Rectum (tissue), 1 donor: Measurements from ENCODE around the gene TFAP2D.

DNA sequence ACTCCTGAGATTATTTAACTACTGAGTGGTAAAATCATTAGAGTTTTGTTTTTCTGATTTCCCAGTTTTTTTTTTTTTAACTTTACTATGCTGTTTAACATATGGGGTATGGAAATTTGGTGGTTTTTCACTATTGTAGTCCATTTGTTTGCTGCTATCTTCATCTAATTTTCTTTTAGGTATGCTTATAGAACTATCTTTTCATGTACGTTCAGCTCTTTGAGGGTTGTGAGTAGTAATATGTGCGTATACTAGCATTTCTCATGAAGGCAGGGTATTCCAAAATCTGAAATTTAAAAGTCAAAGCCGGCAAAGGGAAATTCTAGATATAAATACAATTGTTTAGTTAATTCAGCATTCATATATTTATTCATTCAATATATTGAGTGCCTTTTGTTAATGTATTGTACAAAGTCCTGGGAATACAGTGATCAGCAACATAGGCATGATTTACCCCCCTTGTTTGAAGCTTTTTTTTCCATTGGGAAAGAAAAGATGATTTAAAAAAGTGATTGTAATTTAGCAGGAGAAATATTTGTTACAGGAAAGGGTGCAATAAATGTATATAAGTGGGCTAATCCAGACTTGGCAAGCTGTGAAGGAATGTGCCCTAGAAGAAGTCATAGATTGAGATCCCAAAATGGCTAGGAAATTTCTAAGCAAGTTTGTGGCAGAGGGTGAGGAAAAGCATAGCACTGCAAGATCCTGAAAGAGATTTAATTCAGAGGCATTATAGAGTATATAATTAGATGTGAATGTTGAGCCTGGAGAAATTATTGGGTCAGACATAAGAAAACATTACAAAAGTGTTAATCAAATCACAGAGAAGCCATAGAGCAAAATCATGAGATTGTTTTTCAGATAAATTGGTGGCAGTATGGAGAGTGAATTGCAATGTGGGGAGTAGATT, 89.7 kb downstream of the CD2AP start:
- PRO-cap = no peak

- PRO-cap = no peak
These were observed 101.5 kb upstream of the ADGRF4 start for GRCh38 chr6:47596864-47597261.

GRCh38 chr6:48715271-48715681, 604.3 kb upstream of the PTCHD4 start:
- PRO-cap = no peak

DNA sequence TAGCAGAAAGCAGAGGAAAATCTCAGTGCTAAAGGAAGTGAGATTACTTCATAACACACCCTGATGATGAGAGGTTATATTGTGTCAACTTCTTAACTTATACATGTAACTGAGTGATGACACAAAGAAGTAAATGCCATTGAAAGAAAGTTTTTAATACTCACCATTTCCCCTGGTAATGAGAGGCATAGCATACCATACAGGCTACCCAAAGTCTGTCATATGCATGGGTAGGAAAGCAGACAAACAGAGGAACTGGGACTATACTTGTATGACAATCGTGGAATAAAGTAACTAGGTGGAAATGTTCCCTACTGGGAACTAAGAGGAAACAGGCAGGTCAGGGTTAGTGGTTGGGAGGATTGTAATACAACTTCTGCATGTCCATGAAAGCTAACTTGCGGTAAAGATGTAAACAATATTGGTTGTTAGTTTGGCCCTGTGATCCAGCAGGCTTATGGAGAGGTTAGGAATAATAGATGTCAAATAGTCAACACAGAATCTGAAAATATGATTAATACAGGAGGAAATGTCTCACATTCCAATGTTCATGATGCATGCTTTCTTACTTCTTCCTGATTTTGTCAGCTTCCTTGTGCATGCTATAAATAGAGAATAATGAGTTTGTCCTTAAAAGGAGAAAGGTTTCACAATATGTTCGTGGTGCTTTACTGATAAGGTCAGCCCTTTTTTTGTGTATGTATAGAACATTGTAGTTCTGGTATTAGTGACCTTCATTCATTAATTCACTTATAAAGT, 136.9 kb downstream of the MMUT start:
- PRO-cap = no peak

GRCh38 chr6:49764458-49765069, 20.4 kb upstream of the CRISP3 start:
- PRO-cap = no peak

DNA sequence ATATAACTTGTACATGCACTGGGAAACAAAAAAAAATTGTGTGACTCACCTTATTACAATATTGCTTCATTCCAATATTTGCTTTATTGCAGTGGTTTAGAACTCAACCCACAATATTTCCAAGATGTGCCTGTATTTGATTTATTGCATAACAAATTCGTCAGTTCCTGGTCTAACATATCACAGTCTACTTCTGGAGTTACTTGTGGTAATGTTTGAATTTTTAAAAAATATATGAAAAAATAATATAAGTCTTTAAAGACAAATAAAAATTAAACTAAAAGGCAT, 42.0 kb upstream of the DEFB112 start:
- PRO-cap = no peak

DNA sequence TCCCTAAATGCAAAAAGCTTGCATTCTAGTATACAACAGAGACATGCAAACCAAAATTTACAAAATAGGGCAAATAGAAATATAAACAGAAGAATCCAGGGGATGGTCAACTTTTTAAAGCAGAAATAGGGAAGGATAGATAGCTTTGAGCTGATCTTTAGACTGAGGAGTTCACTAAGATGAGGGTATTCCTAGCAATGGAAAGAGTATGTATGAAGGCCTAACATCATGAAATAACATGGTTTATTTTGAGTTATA, 296.1 kb upstream of the TFAP2D start:
- PRO-cap = unidirectional peak, plus-strand start at position 91 of the sequence

DNA sequence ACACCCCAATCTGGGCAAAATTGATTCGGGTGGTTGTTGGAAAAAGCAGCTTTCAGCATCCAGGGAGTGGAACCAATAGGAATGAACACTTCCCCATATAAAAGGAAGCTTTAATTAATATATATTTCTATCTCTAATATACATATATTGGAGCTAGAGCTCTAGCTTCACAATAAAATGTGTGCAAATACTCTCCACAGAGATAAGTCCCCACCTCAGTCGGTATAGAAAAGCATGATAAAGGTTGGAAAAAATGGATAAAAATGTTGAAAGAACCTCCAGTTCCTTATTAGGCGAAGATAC, at the start of gene TFAP2D:
Gene TFAP2D (plus strand): TSS at position 152 of the 303 bp plus-strand sequence.
- PRO-cap = no peak

- PRO-cap = no peak
These were observed 592.4 kb downstream of the PKHD1 start for GRCh38 chr6:51494847-51495675.

DNA sequence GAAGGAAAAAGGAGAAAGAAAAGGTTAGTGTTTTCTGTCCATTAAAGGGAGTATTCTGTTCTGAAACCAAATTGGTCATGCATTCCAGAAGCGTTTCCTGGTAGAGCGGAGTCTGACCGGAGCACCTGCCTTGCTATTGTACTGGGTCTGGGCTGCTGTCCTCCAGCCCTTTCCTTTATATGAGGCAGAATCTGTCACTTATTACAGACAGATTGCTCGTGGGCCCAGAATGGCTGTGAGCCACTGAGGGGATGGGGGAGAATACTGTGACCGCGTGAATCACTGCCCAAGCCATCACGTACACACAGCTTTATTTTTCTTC, 573.5 kb downstream of the PKHD1 start:
- PRO-cap = no peak

- PRO-cap = no peak
These were observed 20.8 kb upstream of the MCM3 start for GRCh38 chr6:52305369-52305728.

DNA sequence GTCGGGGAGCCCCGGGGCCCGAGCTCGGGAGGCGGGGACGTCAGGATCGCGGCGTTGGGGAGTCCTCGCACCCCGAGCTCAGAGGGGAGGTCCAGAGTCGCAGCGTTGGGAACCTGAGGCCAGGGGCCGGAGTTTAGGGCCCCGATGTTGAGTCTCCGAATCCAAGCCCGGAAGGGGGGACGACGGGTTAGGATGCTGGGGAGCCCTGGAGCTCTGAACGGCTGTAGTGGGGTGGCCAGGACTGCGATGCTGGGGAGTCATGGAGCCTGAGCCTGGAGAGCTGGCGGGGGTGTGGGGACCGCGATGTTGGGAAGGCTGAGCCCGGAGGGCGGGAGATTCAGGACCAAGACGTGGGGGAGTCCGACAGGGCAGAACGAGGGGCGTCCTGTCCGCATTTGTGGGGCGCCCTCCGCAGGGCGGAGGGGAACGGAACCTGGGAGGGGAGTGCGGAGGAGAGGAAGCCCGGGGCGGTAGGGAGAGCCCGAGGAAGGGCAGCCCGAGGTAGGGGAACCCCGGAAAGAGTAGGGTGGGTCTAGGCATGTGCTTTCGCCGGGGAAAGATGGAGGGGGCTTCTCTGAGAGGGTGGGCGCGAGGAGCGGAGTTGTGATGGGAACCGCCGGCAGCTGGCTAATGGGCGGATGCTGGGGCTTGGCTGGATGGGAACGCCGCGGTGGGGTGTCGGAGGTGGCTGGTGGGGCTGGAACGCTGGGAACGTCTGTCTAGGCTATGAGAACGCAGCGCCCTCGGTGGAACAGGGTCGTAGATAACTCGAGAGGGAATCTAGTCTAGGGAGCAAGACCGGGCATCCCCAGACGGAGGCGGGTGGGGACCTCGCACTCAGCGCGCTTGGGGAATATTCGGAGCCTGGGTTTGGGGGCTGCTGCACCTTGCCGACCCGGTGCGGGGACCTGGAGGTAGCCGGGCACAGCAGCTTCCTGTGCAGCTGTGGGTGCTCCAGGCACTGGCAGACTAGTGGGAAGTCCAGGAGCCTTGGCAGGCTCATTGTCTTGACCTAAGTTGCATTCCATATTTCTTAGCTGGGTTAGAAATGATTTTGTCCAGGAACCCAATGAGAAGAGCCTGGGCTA, 699 bp downstream of the PAQR8 start:
- PRO-cap = bidirectional peak, plus-strand start at position 811 of the sequence, minus-strand start at position 690 of the sequence

GRCh38 chr6:52393587-52394899, 26.1 kb upstream of the EFHC1 start:
- PRO-cap = no peak

- PRO-cap = no peak
These were observed 77.5 kb downstream of the EFHC1 start for GRCh38 chr6:52497399-52498353.

DNA sequence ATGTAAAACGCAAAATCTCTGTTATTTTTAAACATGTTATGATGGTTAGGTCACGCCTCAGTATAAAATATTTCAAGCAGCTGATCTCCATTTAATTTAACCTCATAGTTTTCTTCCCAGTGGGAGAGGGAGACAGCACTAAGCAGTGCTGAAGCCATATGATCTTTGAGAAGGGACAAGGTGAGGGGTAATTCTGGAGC, 21.0 kb downstream of the TRAM2 start:
- PRO-cap = no peak

GRCh38 chr6:52579071-52579618, 2.3 kb upstream of the TRAM2 start:
- PRO-cap = no peak

GRCh38 chr6:52598001-52598955, 21.4 kb upstream of the TRAM2 start:
- PRO-cap = unidirectional peak, minus-strand start at chr6:52598341

- PRO-cap = no peak
These were observed 16.9 kb downstream of the GSTA2 start for GRCh38 chr6:52746148-52746943.

- PRO-cap = no peak
These were observed 15.2 kb downstream of the GSTA1 start for GRCh38 chr6:52788328-52788806.

GRCh38 chr6:53128580-53129296, 19.9 kb downstream of the GCM1 start:
- PRO-cap = no peak